HTERT-HM (cell line): ENCODE measurements around a stretch of chr19.

GRCh38 chr19:40596734-40597466 lies 4.3 kb upstream of the LTBP4 start:
- RRBS: 2% methylated on average over 14 of the region's 60 CpGs

- RRBS: 47% methylated on average over 21 of the region's 51 CpGs
These were observed 8.5 kb downstream of the LTBP4 start for GRCh38 chr19:40609470-40610330.

DNA sequence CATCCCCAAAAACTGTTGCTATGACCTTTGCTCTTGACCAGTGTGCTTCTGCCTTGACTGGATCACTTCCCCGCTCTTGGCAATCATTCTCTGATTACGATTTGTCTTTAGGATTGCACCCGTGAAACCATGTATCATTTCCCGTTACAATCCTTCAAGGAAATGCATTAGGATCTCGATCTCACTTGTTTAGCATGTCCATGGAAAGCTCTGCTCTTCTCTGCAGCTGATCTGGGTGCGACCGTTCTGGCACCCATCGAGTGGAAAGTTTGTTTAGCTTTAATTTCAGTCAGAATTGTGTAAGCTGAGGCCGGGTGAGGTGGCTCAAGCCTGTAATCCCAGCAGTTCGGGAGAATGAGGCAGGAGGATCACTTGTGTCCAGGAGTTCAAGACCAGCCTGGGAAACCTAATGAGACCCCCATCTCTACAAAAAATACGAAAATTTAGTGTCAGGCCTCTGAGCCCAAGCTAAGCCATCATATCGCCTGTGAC lies 30.9 kb downstream of the NUMBL start:
- RRBS: no CpG with 5 or more reads among the region's 12 CpGs

- RRBS: no CpG with 5 or more reads among the region's 21 CpGs
These were observed 22.8 kb downstream of the NUMBL start for GRCh38 chr19:40667509-40668236.

DNA sequence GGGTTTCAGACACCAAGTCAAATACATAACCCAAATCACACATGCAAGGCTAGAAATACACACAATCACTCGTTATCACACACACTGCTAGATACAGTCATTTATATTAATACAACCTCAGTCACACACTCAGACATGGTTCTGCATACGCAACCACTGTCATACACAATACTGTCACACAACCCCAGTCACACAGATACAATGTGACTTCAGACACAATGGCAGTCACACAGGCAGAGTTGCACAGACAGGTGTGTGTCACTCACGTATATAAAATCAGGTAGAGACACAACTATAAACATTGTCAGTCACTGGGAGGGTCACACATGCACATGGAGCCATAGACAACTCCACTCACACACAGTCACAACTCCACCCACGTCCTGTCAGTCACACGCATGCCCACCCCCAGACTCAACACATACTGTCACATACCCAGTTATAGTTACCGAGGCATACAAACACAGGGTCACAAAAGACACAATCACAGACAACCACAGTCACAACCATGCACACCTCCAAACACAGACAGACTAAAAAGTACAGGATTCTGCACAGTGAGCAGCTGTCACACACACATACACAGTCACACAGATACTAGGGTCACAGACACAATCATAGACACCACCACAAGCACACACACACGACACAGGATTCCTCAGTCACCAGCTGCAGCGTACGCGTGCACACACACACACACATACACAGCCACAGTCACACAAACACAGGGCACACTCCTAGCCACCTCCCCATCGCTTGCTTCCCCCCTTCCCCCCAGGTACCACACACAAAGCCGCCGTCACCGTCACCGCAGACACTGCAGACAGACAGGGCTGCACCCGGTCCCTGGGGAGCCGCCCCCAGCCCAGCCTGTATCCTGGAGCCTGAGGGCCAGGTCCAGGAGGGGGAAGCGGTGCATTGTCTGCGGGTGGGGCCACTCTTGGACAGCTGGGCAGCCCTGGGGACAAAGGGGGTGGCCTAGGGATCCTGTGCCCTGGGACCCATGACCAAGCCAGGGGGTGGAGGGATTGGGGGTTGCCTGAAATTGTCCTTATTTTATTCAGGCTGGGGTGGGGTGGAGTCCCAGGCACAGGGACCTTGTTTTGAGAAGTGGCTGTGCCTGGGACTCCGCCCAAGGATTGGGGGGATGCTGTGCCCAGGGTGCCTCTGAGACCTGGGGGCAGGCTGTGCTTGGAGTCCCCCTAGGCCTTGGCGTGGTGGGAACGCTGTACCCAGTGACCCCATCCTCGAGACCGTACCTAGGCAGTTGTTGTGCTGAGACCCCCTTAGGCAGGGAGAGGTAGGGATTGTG lies 1.2 kb downstream of the NUMBL start:
- RRBS: no CpG with 5 or more reads among the region's 24 CpGs

- RRBS: 2% methylated on average over 21 of the region's 62 CpGs
These were observed 681 bp upstream of the NUMBL start for GRCh38 chr19:40690758-40691906.

GRCh38 chr19:40720427-40720976 lies 3.6 kb downstream of the ITPKC start:
- RRBS: no CpG with 5 or more reads among the region's 10 CpGs

DNA sequence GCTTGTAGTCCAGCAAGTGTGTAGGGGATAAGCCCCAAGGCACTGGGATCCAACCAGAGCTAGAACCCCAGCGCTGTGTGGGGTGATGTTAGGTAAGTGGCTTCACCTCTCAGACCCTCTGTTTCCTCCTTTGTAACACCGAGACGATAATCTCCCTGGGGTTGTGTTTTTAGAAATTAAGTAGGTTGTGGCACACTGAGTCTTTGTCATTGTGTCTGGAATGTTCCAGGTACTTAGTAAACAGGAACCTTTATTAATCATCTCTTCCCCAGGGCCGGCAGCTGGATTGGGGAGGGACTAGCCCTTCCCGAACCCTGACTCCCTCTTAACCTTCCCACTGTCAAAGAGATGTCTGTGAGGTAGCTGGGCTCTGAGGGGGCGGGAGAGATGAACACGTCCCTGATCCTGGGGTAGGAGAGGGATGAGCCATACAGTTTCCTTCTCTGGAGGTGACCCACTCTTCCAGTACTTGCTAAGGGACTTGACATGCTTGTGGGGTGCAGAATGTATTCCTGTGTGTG lies 5.3 kb downstream of the ITPKC start:
- RRBS: no CpG with 5 or more reads among the region's 7 CpGs

DNA sequence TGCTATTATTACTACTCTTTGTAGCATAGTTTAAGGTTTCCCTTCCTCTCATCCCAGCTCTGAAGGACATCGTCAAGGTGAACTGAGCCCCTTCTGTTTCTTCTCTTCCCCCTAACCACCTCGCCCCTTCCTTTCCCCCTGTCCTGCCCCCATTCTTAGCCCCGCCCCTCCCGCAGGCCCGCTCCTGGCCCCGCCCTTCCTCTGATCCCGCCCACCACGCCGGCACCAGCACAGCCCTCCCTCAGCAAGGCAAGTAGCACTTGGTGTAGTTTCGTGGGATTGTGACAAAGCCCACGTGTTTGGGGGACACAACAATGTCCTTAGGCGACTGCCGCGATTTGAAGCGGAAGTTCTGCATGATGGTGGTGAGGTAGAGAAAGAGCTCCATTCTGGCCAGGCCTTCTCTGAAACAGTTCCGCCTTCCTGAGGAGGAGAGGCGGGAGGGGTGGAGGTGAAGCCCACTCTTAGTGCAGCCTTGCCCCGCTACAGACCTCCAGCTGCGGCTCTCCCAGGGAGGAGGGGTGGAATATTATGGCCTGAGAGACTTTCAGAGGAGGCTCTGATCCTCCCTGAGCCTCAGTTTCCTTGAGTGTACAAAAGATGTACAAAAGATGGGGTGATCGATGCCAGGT lies 26.3 kb upstream of the CYP2A7 start:
- RRBS: no CpG with 5 or more reads among the region's 20 CpGs

DNA sequence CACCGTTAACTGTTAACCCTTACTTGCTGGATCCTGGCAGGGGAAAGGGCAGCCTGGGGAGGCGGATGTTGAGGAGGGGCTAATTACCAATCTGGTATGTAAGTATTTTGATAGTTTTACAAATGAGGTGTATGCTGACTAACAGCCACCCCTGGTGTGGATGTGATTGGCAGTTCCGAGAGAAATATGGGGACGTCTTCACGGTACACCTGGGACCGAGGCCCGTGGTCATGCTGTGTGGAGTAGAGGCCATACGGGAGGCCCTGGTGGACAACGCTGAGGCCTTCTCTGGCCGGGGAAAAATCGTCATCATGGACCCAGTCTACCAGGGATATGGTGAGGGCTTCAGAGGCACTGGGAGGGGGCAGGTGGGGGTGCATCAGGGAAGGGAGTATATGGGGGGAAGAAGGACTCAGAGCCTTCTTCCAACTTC lies 53.9 kb upstream of the CYP2A7 start:
- RRBS: no CpG with 5 or more reads among the region's 11 CpGs

DNA sequence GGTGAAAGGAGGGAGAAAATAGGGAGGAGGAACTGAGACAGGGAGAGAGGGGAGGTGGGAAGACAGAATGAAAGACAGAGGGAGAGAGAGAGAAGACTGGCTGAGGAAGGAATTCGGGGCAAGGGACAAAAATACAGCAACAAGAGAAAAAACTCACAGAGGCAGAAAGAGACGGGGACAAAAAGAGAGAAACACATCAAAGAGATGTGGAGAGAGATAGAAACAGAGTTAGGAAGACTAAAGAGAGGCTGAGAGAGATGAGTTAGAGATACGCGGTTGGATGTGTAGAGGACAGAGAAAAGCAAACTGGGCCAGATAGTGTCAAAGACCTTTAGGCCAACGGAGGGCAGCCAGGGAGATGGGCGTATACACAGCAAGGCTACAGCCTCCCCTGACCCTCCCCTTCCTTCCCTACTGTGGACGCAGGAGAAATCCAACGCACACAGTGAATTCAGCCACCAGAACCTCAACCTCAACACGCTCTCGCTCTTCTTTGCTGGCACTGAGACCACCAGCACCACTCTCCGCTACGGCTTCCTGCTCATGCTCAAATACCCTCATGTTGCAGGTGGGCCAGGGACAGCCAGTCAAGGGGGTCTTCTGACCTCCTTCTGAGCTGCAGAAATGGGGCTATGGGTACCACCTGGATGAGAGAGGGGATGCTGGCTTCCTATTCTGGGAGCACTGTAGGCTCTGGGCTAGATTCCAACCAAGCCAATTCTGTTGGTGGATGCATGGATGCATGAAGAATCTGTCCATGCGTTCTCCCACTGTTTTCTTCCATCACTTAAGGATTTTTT lies 18.7 kb downstream of the CYP2B6 start:
- RRBS: no CpG with 5 or more reads among the region's 13 CpGs

- RRBS: no CpG with 5 or more reads among the region's 4 CpGs
These were observed 479 bp downstream of the AXL start for GRCh38 chr19:41219567-41219837.

DNA sequence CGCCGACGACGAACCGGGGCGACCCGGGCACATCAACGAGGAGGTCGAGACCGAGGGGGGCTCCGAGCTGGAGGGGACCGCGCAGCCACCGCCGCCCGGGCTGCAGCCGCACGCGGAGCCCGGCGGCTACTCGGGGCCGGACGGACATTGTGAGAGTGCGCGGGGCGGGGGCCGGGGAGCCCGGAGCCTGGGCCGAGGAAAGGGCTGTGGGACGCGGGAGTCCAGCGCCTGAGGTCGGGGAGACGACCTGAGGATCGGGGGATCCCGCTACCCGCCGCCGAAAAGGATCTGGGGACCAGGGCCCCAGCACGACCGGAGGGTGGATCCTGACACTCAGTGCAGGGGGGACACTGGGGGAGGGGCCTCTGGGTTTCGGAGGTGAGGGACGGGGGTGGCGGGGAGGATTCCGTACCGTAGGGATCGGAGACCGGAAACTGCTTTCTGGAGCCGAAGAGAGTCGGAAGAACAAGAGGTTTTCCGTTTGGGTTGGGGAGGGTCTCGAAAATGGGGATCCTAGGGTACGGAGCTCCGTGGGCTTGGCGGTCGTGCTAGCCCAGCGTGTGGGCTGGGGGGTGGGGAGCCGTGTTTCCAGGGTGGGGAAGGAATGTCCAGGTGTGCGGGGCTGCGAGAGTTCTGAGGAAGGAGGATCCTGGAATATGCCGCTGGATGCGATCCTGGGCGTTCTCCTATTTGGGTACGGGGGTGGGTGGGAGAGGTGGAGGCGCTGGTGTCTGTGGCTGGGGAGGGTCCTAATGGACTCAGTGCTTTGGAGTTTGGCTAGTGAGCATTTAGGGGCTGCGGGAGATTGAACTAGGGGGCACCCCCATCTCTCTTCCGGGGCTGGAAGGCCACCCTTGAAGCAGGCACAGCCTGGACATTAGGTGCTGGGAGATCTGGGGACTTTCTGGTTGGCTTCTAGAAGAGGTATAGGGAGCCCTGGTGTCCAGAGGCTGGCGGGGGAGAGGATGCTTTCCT lies 765 bp downstream of the HNRNPUL1 start:
- RRBS: 1% methylated on average over 21 of the region's 69 CpGs

GRCh38 chr19:41295034-41295655 lies 14.8 kb upstream of the CCDC97 start:
- RRBS: no CpG with 5 or more reads among the region's 4 CpGs

DNA sequence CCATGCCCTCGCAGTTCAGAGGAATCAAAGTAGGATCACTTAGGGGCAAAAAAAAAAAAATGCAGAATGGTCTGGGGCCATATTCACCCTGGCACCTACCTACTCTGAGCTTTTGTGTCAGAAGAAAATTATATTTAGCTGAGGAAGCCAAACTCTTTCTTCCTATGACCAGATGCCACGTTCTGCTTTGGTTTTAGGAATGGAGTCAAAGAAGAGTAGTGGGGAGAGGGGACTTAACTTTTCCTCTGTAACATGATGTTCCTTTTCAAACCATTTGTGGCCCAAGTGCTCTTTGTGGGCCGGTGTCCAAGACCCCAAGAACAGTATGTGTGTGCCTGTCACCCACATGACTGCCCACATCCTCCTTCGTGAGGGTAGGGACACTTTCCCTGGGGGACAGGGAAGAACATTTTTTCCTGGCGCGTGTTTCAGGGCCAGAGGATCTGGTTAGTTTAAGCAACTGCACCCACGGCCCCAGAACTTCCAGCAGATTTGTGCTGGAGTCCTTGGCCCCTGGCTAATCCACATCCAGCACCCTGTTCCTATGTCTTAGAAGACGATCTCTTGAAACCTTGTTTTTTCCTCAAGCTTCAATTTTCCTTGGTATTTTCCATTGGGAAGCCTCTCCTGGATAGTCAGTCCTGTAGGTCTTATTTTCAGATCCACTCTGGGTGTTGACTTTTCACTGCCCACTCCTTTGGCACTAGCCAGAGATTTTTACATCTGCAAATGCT lies 10.9 kb upstream of the CCDC97 start:
- RRBS: no CpG with 5 or more reads among the region's 8 CpGs

GRCh38 chr19:41309146-41309667 lies 765 bp upstream of the CCDC97 start:
- RRBS: no CpG with 5 or more reads among the region's 10 CpGs

- RRBS: 73% methylated on average over 2 of the region's 14 CpGs
These were observed 6.1 kb downstream of the CCDC97 start for GRCh38 chr19:41315933-41316593.

GRCh38 chr19:41322610-41323406 lies 12.8 kb downstream of the CCDC97 start:
- RRBS: 2% methylated on average over 3 of the region's 16 CpGs

DNA sequence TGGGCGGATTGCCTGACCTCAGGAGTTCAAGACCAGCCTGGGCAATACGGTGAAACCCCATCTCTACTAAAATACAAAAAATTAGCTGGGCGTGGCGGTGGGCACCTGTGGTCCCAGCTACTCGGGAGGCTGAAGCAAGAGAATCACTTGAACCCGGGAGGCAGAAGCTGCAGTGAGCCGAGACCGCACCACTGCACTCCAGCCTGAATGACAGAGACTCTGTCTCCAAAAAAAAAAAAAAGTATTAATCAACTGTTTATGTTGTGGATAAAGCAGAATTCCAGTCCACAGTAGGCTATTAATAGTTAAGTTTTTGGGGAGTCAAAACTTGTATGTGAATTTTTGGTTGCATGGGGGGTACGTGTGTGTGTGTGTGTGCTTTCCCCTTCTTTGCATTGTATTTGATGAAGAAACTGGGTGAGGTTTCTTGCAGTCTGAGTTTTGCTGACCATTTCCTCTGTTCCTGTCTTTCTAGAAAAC lies 15.1 kb downstream of the TGFB1 start:
- RRBS: no CpG with 5 or more reads among the region's 9 CpGs

- RRBS: no CpG with 5 or more reads among the region's 2 CpGs
These were observed 4.6 kb downstream of the TGFB1 start for GRCh38 chr19:41349159-41349473.